Rectum (tissue), 1 donor: ENCODE measurements around a stretch of chr12.

DNA sequence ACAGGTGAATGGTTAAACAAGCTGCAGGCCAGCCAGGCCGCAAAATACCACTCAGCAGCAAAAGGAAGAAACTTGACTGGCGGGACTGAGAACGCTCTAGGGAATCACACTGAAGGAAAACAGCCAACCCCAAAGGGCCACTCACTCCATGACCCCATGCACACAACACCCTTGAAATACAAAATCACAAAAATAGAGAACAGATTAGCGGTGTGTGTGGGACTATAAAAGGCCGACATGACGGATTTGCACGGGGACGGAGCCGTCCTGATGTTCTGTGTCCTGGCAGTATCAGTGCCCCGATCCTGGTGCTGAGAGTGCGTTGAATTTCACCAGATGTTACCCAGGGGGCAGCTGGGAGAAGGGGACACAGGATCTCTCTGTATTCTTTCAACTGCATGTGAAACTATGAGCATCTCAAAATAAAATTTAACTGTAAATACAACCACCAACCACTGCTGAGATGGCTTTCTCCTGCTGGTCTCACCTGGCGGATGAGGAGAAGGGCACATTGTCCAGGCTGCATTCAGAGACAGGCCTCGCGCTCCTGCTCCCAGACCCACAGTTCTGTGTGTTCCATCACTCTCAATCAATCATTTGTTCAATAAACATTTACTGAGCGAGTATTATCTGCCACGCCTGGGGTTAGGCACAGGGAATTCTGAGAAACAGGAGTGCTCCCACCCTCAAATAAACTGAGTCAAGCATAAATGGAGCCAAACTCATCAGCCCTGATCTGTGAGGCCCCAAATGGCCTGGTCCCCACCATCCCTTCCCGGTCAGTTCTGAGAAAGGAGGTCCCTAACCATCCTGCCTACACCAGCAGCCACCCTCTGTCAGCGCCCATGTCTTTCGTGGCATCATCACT, 22.8 kb downstream of the VPS37B start:
- PRO-cap: unidirectional peak, minus-strand start at position 599 of the sequence

- PRO-cap: no peak
Observed at GRCh38 chr12:122909924-122910415, 14.0 kb upstream of the VPS37B start.

DNA sequence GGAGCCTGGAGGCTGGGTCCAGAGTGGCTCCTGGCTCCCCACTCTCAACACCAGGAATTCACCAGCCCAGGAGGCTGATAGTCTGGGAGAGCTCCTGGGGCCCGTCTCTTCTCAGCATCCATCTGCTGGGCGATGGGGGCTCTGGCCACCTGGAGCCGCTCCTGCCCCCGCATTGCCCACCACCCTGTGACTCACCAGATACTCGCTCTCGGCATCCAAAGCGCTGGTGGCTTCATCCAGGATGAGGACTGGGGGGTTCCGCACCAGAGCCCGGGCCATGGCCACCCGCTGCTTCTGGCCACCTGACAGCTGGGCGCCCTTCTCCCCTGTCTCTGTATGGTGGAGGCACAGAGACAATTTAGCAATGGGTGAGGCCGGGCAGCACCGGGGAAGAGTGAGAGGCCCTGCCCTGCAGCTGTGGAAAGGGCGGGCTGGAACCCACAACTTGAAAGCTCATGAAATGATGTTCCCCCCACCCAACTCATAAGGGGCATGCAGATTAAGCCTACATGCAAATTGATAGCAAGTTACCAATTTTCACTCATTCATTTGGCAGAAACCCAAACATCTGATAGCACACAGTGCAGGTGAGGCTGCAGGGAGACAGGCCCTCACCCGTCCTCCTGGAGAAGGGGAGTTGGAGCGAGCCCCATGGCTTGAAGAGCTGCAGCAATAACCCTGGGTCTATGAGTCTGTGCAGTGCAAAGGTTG, 34.1 kb downstream of the ABCB9 start:
- PRO-cap: no peak

- PRO-cap: no peak
Observed at GRCh38 chr12:122943099-122943631, 23.1 kb downstream of the ABCB9 start.

- PRO-cap: no peak
Observed at GRCh38 chr12:122975435-122976013, 480 bp downstream of the OGFOD2 start.

GRCh38 chr12:122981033-122982075, 873 bp downstream of the ARL6IP4 start:
- PRO-cap: bidirectional peak, plus-strand start at chr12:122981354, minus-strand start at chr12:122981141

- PRO-cap: no peak
Observed at GRCh38 chr12:122998256-122998515, 17.7 kb downstream of the ARL6IP4 start.

GRCh38 chr12:123071860-123072252, 79.0 kb downstream of the PITPNM2 start:
- PRO-cap: no peak

DNA sequence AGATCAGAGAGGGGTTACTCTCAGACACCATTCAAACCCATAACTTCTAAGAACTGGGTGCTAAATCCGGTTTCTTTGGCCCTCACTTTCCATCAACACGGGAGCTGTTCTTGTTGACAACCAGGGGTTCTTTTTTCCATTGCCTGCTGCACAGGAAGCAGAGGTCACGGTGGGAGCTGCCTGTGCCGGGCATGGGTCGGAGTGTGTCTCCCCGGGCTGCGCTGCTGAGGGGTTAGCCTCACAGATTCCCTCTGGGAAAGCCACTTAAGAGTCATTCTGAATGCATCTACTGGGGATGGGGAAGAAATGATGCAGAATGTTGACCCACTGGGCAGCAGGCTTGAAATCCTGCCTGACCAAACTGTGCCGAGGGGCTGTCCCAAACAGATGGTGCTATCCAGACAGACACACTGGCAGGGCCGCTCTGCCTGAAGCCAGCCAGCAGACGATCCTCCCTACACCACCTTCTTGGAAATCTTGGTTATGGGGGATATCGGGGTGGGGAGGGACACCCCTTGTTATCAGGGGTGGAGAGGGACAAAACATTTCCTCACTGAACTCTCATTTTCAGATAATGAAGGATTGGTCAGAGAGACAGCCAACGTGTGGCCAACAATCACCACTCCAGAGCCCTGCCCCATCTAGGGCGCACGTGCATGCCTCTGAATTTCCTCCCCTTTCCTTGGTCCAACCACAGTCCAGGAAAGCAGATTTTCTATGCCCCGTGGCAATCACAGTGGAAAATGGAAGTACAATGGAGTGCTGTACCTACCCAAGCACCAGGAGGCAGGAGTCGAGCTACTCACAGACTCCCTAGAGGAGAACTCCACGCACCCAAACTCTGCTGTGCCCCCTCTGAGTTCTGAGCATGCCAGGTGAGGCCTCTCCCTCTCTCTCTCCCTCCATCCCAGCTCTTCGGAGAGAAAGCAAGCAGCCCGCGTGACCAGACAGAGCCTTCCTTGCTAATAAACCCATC, 73.8 kb downstream of the PITPNM2 start:
- PRO-cap: no peak

- PRO-cap: no peak
Observed at GRCh38 chr12:123084018-123084603, 66.8 kb downstream of the PITPNM2 start.

DNA sequence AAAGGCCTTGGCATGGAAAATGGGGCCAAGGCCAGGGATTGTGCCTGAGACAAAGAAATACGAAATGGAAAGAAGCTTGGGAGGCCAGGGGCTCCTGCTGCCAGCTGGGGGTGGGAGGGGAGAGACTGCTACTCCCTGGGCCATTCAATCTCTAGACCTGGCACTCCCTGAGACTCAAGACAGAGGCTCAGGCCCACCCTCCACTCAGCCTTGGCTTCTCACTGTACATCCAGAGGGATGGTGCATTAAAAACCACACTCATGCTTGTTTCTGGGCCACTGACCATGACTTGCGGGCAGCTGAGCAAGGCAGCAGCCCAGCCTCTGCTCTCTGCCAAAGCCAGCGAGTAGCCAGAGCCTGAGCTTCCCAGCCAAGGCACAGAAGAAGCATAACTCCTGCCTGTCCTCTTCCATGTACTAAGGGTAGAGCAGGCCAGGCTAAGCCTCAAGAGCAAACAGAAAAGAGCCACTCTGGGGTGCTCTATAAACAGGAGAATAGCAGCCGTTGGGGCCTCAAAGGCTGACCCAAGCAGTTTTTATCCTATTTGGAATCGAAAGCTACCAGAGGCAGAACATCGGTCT, 41.5 kb downstream of the PITPNM2 start:
- PRO-cap: no peak

DNA sequence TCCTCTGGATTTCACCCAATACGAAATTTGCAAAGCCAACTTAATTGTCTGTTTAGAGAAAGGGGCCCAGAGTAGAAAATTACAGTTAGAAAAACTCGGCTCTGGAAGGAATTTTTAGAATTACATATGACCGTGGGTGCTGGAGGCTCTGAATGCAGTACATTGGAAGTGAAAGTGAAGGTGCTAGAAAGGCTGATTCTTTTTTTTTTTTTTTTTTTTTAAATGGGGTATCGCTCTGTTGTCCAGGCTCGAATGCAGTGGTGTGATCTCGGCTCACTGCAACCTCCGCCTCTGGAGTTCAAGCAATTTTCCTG, 22.0 kb downstream of the SNRNP35 start:
- PRO-cap: no peak

GRCh38 chr12:123492319-123493182, 34.6 kb downstream of the SNRNP35 start:
- PRO-cap: no peak

DNA sequence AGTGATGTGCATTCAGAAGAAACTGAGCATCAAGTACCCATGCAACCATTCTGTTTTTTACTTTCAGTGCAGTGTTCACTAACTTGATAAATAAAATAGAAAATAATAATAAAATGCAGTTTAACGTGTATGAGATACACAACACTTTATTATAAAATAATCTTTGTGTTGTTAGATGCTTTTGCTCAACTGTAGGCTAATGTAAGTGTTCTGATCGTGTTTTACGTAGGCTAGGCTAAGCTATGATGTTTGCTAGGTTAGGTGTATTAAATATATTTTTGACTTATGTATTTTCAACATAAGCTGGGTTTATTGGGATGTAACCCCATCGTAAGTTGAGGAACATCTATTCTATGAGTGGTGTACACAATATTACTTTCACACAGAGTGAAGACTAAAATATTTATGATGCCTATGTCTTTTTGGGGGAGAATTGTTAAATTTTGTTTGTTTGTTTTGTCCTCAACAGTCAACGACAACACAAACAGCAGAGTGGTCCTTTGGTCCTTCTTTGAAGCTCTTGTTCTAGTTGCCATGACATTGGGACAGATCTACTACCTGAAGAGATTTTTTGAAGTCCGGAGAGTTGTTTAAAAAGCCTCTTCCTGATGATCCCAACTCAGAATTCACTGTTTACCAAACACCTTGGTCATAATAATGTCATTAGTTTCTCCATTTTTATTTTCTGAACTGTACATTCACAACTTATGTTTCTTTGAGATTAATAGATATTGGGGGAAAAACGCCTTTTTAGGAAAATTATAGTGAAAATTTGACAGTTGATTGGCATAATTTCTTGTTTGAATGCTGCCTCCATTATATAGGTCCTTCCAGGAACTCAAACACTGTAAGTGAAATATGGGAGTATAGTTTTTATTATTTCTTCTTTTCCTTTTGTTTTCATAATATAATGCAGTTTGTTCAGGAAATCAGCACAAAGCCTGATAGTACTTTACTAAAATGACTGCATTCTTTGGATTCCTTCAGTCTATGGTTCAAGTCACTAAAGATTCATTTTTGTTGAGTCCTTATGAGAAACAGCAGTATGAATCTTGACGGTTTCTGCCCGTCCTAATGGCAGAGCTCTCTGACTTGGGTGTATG, 5.4 kb upstream of the DDX55 start:
- PRO-cap: no peak

DNA sequence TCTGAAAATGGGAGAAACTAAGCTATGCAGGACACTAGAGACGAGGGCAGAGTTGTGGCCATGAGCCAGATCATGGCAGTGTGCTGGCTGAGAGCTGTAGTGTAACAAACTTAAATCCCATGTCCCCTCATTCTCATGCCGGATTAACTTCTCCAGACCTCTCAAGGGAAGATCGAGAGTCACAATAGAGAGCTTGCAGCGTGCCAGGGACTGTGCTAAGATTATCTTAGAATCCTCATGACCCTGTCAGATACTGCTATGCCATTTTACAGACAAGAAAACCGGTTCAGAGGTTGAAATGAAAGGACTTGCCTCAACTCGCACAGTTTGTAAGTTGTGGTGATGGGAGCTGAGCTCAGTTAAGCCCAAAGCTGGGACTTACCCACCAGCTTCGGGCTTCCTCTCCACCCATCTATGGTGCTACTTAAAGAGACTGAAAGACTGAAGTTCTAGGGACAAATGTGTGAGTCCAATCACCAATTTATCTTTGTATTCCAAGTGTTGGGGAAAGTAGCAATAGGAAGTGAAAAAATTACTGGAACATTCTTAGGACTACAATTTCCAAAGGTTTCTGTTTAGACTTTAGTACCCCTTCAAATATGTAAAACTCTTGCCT, 11.4 kb downstream of the EIF2B1 start:
- PRO-cap: no peak

GRCh38 chr12:124012344-124012899, 39.4 kb downstream of the ZNF664 start:
- PRO-cap: unidirectional peak, plus-strand start at chr12:124012578

DNA sequence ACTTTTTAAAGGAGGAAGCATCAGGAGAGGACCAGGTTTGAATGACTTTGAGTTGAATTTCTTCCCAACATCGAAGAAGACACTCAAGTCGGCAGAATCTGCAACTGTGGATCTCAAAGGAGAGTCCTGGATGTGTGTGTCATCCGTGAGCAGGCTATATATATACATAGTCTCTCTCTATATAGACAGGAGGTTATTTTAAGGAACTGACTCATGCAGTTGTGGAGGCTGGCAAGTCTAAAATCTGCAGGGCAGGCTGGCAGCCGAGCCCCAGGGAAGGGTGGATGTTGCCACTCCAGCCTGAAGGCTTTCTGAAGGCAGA, 53.7 kb downstream of the ZNF664 start:
- PRO-cap: no peak

DNA sequence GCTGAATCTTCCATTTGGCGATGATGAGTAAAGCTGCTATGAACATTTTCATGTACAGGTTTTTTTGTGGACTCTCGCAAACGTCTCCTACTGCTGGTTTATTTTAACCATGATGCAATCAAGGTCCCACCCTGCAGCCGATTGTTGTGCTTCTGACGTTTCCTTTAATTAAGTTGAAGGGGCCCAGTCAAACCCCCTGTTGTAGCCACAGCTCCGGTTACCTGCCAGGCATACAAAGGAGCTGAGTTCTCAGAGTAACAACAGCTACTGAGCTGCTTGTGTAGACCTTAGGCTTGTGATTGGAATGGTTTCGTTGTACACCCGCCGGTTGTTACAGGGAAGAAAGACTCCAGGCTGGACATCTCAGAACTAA, 63.3 kb downstream of the ZNF664 start:
- PRO-cap: no peak

GRCh38 chr12:124094094-124094767, 121.2 kb downstream of the ZNF664 start:
- PRO-cap: unidirectional peak, plus-strand start at chr12:124094527

DNA sequence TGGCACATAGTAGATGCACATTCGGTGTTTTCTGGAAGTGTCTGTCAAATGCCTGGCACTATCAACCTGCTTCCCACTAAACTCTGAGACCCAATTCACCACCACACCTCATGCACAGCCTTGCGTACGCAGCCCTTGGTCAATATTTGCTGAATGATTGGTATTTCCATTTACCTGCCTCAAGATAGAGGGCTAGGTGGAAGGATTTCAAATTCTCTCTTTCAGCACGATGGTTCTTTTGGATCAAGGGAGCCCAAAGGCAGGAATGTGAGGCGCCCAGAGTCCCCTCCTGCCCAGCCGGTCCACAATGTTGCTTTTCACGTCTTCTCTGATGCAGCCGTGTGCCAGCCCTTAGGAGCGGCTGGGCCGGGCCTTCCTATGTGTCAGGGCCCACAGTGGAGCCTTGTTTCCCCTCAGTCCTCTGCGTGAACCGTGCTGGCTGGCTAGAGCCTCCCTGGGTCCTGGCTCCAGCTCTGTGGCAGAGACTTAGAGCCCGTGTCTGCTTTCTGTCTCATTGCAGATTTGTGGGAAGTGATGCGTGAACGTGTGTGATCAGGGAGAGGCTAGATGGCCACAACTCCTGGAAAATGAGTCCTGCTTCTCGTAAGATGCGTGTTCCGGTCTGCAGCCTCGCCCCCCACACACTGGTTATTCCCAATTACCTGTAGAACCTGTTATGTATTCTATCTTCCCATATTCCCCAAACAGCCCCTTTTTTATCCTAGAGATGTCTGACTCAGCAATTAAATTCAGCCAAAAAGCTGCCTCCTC, 99.8 kb upstream of the RFLNA start:
- PRO-cap: bidirectional peak, plus-strand start at position 187 of the sequence, minus-strand start at position 84 of the sequence